Foreskin keratinocyte (primary cell): ENCODE measurements around the genes EIF2S3, SUPT20HL1 and ARX.

DNA sequence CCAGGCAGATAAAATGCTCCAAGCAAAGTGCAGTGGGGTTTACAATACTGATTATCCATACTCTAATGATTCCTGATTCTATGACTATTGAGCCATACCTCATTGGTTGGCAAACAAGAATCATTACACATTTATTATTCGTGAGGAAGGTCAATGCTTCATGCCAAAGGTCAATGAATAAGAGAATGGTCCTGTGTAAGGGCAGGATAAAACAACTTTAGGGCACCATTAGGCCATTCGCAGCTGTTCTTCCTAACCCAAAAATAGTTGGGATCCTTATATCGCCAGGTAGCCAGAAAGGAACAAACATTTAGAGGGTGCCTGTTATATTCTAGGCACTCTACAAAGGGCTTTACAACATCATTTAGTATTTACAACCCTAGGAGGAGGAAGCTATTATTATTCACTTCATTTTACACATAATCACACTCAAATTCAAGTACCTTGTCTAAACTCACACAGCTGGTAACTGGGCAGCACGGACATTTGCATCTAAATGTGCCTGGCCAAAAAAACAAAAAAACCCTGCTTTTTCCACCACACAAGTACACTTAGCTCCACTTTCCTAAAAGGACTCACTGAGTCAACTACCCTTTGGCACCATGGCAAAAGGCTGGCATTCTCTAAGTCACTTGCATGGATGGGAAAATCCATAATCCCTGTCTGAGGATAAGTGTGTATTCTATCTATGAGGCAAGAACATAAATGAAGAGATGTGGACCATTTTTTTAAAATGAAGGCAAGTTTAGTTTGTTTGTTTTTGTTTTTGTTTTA is 18.4 kb upstream of the SAT1 start:
- RAMPAGE, total RNA, result no peak

GRCh38 chrX:23766430-23767150 is 16.4 kb upstream of the SAT1 start:
- RAMPAGE, total RNA, result no peak

- RAMPAGE, total RNA, result no peak
Observed at GRCh38 chrX:23773038-23773521, 9.9 kb upstream of the SAT1 start.

DNA sequence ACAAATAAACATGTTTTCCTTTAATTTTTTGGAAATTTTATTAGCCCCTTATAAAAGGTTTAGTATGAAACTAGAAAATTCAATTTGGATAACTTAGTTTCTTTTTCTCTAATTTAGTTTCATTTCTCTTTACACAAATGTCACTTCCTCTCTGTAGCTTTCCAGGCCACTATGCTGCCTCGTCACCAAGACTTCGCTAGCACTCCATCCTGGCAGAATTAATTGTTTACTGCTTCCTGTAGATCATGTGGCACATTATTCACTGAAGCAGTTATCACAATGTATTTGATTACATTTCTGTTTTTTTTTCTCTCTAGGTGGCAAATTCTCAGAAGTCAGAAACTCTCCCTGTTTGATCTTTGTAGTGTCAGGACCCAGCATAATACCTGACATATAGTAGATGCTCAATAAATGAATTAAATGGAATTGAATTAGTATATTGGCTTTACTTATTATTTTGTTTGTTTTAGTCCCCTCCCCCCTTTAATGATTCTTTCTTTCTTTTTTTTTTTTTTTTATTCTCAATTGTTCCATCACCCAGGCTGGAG is 9.3 kb upstream of the SAT1 start:
- RAMPAGE, total RNA, result no peak

- RAMPAGE, total RNA, result no peak
Observed at GRCh38 chrX:23838851-23839223, 55.9 kb downstream of the SAT1 start.

GRCh38 chrX:23844733-23845203 is 61.8 kb downstream of the SAT1 start:
- RAMPAGE, total RNA, result no peak

DNA sequence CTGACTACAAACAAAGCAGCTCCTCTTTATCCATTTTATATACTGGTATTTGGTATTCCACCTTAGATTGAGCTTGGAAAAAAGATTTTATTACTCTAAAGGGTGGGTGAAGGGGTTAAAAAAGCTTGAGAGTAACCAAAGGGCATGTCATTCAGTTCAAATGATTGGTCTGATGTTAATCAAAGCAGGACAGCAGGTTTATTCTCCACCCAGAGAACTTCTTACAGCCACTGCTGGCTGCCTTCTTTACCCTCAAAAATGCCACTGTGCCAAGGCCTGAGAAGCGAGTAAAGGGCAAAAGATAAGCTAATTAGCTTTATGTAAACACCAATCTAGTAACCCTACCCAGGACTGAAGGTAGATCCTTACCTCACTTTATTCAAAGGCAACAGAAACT is 28.1 kb downstream of the APOO start:
- RAMPAGE, total RNA, result no peak

- RAMPAGE, total RNA, result no peak
Observed at GRCh38 chrX:24050519-24050794, 4.3 kb upstream of the EIF2S3 start.

DNA sequence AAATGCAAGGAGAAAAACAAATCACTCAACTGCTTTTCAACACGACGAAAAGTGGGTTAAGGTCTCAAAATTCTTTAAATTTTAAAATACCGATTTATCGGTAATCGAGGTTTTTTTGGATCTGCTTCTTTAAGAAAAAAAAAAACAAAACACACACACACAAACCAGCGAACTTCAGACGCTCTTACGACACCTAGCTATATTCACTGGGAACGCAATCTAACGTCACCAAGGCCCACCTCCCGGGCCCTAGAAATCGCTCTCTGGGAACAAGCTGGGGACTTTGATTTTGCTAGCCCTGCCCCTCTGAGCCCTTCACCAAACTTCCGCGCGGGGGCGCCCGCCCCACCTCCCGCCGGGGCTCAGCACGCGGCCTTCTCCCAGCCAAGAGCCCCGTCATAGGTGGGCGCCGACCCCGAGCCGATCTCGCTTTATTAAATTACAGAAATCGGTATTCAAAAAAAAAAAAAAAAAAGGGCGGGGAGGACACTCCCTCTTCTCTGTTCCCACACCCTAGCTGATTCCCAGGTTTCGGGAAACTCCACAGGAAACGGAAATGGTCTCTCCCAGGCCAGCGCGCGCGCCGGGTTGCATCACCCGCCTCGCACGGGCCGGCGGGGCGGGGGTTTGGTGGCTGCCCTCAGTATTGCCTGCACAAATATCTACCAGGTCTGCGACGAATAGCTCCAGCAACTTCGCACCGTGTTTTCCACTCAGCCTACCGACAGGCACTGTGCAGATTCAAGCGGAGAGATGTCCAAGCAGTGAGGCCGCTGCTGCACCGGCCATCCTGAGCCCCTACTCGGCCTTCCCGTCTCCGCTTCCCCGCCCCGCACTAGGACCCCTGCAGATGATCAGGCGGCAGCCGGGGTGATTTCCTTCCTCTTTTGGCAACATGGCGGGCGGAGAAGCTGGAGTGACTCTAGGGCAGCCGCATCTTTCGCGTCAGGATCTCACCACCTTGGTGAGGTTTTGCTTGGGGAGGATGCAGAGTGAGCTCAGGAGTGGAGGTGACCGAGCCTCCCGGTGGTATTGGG is at the start of gene EIF2S3:
Gene EIF2S3, plus strand, starts transcription at position 883 of the 1,037 bp plus-strand sequence.
- RAMPAGE, total RNA, result no peak

DNA sequence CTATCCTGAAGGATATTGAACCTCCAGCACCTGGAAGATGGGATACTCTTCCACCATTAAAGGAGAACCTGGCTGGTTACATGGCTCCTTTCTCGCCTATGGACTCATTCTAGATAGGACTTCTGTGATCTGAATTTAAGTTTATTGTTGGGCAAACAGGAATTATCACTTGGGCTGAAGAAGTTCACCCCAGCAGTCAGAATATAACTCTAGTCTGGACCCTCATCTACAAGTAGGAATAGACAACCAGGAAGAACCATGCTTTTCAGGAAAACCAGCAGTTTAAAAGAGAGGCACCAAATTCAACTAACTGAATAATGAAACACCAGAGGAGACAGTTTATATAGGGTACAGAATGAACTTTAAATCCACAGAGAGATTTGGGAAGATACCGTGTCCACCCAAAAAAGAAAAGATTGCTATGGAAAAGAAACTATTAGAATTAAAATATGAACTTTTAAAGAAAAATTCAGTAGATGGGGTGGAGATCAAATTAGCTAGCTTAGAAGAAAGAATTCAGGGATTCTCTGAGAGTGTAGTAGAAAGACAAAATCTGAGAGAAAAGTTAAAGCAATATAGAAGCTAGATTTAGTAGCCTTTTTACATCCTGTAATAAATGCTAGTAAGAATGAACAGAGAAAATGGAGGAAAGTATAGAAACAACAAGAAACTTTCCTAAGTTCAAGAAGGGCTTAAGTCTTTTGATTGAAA is 17.8 kb downstream of the ZFX start:
- RAMPAGE, total RNA, result no peak

DNA sequence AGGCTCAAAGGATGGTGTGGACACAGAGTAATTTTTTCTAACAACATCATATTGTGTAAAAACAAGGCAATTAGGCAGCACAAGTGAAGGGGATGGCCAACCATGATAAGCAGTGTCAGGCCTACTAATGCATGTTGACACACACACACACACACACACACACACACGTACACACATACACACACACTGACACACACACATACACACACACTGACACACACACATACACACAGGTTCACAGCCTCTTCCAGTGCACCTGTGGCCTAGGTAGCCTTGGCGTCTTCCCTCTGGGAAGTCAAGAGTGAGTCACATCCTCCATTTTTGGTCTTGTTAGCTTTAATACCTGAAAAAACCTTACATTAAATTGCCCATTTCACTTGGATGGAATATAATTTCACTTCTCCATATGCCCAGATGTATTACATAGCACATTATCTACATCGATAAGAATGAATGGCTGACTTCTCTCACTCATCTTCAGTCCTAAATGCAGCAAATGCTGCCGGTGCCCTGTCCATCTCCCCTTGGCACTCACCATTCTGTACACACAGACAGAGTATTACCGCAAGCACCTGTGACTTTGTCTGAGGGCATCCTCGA is at the start of gene SUPT20HL1:
Gene SUPT20HL1, plus strand, starts transcription at position 316 of the 600 bp plus-strand sequence.
- RAMPAGE, total RNA, result no peak

DNA sequence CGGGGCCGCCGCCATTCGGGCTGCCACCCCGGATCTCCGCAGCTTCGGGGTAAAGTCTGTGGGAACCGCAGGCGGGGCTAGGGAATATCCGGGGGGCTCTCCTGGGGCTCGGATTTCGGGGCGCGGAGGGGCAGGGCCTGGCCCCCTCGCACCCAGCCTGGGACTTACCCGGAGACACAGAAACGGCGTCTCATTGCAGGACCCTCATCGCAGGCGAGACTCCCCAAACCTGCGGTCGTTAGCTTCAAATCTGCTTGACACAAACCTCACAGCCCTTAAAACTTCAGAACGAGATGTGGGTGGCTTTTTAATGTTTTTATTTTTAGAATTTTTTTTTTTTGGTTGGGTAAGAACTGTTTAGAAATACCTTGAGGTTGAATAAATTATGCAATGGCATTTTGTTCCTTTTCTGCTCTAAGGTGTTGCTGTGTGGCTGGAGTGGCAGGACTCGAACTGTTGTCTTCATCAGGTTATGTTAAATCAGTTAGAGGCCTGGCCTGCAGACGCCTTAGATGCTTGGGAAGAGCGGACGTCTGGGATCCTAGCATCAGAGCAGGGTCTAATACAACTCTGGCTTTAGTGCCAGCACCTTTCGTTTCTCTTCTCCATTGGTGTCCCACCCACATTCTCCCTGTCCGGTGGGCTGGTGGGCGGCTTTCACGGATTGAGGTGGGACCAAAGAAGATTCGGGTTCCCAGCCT is 657 bp downstream of the PDK3 start:
- RAMPAGE, total RNA, result no peak

DNA sequence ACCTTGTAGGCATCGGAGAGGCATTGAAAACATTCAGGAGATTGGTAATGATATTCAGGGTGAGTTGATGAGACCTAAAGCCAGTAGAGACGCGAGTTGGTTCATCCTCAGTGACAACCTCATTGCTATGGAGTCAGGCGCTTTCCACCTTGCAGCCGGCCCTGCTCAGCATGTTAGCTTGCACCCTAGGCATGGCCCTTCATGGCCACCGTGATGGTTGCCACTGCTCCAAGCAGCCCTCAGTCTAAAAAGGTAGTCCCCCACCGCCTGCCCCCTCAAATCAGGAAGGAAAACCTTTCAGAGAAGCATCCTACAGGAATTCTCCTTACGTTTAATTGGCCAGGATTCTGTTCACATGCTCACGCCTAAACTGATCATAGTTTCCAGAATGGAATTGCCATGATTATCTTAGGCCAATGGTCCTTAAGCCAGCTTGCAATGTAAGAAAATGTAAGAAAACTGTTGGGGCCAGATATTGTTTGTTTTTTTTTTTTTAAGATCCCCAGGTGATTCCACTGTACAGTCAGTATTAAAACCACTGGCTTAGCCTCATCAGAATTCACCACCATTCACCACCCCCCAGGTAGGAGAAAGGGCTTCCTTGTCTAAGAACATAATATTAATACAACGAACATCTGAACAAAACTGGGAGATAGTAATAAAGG is 114.4 kb downstream of the POLA1 start:
- RAMPAGE, total RNA, result no peak

- RAMPAGE, total RNA, result no peak
Observed at GRCh38 chrX:25015456-25016837, at the start of gene ARX. TSS of gene ARX (minus strand) at chrX:25015965.

- RAMPAGE, total RNA, result no peak
Observed at GRCh38 chrX:25020861-25021692, 5.3 kb upstream of the ARX start.

- RAMPAGE, total RNA, result no peak
Observed at GRCh38 chrX:25352213-25352472, 336.4 kb upstream of the ARX start.

DNA sequence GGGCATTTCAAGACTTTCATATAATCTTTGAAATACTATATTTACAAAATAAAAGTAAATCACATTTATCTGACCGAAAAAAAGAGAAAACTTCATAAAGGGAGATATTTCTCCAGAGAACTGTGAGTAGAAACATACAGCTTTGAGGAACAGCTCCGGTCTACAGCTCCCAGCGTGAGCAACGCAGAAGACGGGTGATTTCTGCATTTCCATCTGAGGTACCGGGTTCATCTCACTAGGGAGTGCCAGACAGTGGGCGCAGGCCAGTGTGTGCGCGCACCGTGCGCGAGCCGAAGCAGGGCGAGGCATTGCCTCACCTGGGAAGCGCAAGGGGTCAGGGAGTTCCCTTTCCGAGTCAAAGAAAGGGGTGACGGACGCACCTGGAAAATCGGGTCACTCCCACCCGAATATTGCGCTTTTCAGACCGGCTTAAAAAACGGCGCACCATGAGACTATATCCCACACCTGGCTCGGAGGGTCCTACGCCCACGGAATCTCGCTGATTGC is 225.5 kb upstream of the DCAF8L1 start:
- RAMPAGE, total RNA, result no peak

DNA sequence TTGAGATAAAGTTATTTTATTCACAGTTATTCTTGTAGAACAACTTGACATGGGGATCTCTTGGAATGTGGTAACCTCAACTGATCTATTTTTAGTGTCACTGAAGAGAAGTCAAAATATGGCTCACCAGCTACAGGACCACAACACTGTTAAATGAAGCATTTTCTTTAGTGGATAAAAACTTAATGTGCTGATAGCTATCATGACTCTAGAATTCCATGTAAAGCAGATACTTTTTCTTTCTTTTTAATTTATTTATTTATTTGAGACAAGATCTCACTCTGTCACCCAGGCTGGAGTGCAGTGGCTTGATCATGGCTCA is 289.9 kb upstream of the DCAF8L1 start:
- RAMPAGE, total RNA, result no peak

- RAMPAGE, total RNA, result no peak
Observed at GRCh38 chrX:28599737-28600051, 12.4 kb downstream of the IL1RAPL1 start.

- RAMPAGE, total RNA, result no peak
Observed at GRCh38 chrX:30638552-30638989, 14.7 kb upstream of the GK start.